ENCODE results near the genes ST3GAL3 and RNF220.

- PRO-cap = no peak
Observed at GRCh38 chr1:43313660-43314123, 12.9 kb downstream of the TIE1 start.

- PRO-cap = no peak
Observed at GRCh38 chr1:43349820-43350458, 8.8 kb upstream of the CDC20 start.

GRCh38 chr1:43365898-43366729 lies 1.7 kb downstream of the ELOVL1 start:
- PRO-cap = no peak

DNA sequence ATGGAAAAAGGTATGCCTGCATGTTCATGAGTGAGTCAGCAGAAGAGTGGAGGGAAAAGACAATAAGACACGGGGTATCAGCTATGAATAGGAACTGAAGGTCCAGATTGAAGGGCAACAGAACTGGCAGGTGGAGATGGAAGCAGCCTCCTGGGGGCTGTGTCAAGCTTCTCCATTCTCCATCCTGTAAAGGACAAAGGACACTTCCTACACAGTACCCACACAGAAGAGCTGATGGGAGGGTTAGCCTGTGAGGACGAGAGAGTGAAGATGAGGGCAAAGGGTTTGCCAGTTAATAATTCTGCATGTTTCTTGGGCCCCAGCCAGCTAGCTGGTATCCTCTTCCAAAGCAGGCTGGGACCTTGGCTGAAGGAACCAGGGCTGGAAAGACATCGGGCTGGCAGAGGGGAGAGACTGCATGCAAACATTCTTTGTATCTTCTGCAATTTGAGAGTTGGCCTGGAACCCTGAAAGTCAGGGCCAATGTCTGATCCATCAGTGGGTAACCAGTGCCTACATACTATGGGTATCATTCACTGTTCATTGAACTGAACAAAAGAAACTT lies 5.7 kb upstream of the ELOVL1 start:
- PRO-cap = no peak

DNA sequence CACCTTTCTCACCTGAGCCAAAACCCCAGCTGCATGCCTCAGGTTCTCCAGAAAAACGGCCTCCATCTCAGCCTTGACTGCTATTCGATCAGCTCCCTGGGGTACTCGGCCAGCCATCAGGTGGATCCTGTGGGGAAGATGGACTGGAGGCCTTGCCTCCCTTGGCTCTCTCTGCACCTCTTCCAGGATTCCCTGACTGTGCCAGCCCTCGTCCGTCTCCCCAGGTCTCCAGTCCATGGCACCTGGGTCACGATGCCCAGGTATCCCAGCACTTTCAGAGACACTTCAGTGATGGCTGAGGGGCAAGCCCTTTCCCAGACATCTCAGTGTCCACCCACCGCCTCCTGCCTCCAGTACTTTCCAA lies 1.6 kb downstream of the HYI start:
- PRO-cap = no peak

- PRO-cap = no peak
Observed at GRCh38 chr1:43472420-43473409, 19.0 kb upstream of the HYI start.

DNA sequence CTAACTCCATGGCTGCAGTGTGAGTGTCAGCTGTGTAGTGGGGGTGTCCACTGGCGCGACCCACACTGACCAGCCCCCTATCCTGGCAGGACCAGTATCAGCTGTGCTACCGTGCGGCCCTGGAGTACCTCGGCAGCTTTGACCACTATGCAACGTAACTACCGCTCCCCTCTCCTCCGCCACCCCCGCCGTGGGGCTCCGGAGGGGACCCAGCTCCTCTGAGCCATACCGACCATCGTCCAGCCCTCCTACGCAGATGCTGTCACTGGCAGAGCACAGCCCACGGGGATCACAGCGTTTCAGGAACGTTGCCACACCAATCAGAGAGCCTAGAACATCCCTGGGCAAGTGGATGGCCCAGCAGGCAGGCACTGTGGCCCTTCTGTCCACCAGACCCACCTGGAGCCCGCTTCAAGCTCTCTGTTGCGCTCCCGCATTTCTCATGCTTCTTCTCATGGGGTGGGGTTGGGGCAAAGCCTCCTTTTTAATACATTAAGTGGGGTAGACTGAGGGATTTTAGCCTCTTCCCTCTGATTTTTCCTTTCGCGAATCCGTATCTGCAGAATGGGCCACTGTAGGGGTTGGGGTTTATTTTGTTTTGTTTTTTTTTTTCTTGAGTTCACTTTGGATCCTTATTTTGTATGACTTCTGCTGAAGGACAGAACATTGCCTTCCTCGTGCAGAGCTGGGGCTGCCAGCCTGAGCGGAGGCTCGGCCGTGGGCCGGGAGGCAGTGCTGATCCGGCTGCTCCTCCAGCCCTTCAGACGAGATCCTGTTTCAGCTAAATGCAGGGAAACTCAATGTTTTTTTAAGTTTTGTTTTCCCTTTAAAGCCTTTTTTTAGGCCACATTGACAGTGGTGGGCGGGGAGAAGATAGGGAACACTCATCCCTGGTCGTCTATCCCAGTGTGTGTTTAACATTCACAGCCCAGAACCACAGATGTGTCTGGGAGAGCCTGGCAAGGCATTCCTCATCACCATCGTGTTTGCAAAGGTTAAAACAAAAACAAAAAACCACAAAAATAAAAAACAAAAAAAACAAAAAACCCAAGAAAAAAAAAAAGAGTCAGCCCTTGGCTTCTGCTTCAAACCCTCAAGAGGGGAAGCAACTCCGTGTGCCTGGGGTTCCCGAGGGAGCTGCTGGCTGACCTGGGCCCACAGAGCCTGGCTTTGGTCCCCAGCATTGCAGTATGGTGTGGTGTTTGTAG lies 27.7 kb upstream of the KDM4A start:
- PRO-cap = no peak

- PRO-cap = no peak
Observed at GRCh38 chr1:43648095-43648876, 1.7 kb upstream of the KDM4A start.

DNA sequence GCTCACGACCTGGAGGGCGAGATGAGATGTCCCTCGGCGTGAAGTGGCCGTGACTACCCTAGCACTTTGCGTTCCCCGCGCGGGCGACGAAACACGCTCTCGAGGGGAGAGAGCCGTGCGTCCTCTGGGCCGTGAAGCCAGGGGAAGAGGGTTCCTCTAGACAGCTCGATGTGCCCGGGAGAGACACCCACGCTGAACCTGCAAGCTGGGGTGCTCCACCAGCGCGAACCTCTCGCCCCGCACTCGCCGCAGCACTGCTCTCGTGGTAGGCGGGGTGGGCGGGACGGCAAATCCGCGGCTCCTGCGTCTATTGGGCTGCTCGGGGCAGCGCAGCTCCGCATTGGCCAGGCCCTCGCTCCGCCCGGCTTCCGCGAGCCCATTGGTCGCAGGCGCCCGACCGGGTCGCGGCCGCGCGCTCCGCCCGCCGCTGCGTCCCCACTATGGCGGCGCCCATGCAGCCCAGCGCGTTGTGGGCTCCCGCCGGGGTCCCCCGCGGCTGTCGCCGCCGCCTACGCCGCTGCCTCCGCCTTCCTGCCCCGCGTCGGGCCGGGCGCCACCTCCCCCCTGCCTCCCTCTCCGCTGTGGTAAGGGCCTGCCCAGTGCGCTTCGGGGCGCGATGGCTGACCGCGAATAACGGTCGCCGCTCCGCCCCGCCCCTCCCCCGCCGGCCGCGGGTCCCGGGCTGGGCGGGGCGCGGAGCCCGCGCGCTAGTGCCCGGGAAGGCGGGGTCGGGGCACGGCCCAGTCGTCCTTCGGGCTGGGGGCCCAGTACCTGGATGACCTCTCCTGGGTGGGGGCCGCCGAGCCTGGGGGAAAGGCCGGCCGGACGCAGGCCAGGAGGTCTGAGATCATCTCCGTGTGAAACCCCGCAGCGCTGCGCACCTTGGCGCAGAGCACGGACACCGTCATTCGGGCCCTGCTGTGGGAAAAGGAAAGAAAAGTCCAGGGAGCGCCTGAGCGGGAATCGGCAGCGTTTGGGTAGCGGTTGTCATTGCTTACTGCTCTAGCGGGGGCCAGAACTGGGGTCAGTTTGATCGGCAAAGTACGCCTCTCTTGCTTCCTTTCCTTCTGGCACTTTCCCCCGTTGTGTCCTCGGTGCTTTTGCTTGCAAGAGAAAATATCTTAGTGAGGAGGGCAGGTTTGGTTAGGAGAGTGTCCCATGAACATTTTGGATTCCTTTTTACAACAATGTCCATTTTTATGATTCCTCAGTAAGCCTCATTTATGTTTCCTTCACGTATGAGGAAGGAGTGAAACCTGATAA lies at the start of gene ST3GAL3:
TSS of gene ST3GAL3 (plus strand) at position 427 of the 1,263 bp plus-strand sequence.
- PRO-cap = bidirectional peak, plus-strand start at position 438 of the sequence, minus-strand start at position 256 of the sequence; bidirectional peak, plus-strand start at position 750 of the sequence, minus-strand start at position 672 of the sequence

GRCh38 chr1:43716592-43717354 lies 9.4 kb downstream of the ST3GAL3 start:
- PRO-cap = no peak

DNA sequence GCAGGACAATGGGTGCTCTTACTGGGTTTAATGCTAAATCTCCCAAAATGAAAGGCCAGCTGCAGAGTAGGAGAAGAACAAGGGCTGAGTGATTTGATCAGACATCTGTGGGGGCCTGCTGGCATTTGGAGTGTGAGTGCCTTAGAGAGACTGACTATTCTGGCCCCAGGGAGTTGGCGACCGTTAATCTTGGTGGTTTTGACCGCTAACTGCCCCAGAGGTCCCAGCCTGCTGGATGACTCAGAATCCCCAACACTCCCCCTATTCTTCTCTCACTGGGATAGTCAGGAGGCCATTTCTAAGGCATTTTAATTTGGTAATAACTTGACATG lies 98.5 kb upstream of the ARTN start:
- PRO-cap = bidirectional peak, plus-strand start at position 262 of the sequence, minus-strand start at position 127 of the sequence

GRCh38 chr1:43880924-43881199 lies 52.7 kb upstream of the ARTN start:
- PRO-cap = no peak

DNA sequence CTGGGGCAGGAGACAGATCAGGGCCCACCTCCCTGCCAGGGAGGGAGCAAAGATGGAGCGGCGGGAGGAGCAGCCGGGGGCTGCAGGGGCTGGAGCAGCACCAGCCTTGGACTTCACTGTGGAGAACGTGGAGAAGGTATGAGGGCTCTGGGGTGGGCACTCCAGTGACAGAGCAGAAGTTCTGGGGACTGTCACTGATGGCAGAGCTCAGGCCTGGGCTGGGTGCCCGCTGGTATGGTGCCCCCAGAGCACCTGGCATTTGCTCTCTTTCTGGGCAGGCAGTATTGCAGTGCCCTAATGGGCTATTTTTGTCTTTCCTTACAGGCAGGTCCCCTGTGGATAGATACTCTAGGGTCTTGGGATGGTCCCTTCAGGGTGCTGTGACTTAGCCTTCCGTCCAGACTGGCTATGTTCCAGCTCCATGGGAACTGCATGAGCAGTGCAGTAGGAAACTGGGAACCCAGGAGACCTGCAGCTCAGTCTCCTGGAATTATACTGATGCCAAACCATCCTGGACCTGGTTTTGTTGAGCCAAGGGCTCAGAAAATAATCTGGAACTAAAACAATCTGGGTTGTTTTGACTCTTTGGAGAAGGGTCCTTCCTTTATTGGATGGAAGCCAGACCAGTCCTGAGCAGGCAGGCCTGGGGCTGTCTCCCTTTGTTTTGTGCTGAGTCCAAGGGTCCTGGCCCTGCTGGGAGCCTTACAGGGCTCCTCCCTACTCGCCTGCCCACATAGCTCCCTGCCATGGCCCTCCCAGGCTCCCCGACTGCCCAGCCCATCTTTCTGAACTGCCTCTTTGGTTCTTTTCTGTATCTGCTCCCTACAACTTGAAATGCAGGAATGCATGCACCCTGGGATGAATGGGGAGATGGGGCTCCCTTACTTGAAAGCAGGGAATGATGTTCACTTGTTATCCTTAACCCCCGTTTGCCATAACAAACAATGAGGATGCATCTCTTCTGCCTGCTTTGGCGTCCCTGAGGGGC lies 1.1 kb downstream of the IPO13 start:
- PRO-cap = no peak

DNA sequence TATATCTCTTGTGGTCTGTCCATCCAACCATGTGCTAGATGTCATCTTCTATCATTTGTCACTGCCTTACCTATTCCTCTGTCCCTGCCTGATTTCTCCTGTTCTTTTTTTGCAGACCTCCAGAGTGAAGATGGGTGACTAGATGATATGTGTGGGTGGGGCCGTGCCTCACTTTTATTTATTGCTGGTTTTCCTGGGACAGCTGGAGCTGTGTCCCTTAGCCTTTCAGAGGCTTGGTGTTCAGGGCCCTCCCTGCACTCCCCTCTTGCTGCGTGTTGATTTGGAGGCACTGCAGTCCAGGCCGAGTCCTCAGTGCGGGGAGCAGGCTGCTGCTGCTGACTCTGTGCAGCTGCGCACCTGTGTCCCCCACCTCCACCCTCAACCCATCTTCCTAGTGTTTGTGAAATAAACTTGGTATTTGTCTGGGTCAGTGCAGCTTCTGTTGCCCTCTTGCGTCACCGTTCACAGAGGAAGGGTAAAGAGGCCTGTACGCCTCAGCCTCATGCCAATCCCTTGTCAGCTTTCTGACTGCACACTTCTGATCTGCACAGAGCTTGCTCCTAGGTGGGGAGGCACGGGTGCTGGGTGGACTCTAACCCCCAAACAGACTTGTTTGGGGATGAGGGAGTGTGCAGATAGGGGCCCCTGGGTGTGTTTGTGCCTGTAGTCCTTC lies 1.0 kb upstream of the B4GALT2 start:
- PRO-cap = no peak

- PRO-cap = no peak
Observed at GRCh38 chr1:44050026-44050447, 18.8 kb upstream of the SLC6A9 start.

DNA sequence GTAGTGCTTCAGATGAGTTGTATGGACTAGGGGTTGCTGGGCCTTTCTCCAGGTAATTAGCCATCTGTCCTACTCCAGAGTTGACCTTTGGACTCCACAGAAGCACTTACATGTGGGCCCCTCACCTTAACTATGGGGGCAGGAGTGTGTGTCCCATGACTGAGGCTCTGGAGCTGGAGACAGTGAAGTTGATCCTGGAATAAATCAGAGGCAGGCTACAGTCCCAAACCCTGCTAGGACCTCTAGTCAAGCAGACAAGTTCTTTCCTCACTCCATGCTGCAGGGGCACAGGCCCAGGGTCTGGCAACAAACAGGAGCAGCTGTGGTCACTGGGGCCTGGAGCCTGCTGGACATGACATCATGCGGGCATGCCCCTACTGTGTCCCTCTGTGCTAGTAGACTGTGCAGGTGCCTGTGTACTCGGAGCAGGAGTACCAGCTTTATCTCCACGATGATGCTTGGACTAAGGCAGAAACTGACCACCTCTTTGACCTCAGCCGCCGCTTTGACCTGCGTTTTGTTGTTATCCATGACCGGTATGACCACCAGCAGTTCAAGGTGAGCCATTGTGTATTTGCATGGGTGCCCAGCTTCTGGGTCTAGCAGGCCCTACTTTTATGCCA lies 4.8 kb downstream of the DMAP1 start:
- PRO-cap = no peak

DNA sequence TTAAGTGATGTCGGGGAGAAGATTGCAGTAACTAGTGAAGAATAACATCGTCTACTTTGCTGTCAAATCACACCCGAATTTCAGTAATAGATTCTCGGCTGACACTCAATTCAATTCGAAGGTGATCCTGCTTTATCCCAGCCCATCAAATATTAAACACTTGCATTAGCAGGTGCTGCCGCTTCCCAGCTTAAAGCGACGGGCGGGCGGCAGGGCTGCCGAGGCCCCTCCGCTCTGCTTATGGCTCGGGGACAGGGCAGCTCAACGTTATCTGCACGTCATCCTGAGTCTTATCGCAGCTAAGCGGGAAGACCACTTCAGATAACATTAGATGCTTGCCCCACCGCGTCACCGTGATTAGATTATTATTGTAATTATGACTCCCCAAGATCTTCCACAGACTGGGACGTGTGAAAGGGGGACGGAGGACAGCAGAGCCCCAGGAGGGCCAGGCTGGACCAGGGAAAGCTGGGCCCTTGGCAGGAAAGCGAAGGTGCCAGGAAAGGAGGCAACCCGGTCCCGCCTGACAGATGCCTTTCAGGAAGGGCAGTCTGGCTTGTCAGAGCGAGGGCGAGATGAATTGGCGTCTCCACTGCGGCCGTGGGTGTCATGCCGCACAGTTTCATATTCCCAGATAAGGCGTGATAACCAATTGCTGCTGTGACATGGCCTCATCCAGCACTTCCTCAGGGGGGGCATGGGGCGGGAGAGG lies 36.9 kb downstream of the DMAP1 start:
- PRO-cap = no peak

GRCh38 chr1:44351651-44352201 lies 3.3 kb downstream of the ERI3 start:
- PRO-cap = no peak

- PRO-cap = no peak
Observed at GRCh38 chr1:44352593-44353260, 2.3 kb downstream of the ERI3 start.

DNA sequence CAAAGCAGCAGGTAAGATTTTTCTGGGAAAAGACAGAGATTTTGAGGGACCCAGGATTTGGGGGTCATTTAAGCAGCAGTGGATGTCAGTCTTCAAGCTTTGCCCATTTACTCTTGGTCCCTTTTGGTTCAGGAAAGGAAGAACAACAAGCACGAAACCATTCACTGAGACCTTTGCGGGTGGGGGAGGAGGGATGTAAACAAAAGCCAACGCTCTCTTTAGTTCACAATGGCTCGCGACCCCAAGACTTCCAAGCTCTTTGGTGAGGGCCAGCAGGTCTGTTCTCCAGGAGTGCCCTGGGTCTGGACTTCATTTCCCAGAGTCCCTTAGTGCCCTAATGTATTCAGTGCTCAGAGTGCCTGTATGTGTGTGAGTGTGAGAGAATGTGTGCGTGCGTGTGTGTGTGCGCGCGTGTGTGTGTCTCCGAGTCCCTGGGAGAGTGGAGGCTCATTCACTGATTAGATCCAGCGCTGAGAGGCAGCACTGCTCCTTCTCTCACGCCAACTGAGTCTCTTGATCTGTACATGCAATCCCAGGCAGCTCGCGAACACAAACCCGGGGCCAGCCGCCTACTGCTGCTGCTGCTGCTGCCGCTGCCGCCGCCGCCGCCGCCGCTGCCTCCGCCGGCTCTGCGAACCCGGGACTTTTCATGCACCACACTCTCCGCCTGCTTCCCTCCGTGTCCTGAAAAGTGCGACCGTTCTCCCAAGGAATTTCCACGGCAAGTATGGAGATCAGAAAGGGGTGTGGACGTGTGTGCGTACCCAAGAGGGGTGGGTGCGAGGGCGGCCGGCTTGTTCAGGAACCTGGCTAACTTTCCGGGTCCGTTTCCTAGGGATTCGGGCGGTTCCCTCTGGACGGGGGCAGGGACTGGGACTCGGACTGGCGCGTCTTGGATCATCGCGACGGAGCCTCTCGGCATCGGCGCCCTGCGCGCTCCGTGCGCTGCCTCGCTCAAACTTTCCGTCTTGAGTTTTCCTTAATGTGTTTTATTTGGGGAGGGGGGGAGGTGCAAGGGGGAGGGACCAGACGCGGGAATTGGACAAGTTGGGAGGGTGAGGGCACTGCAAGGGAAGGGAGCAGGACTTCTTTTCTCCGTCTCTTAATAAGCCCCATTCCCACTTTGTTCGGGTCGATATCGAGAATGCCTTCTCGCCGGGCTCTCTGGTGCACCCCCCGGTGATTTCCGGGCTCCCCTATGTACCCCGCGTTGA lies at the start of gene RNF220:
TSS of gene RNF220 (plus strand) at position 450 of the 1,214 bp plus-strand sequence.
- PRO-cap = no peak

Measured in NALM6 (cell line).